Ishikawa (cell line): ENCODE measurements around the genes TRIM68, OR51D1, OR51F2, OR51T1, OR52E6, CAVIN3 and DCHS1.

- RRBS, result no CpG with 5 or more reads among the region's 32 CpGs
These were observed 716 bp upstream of the RHOG start for GRCh38 chr11:3841406-3841944.

GRCh38 chr11:3859448-3860078 is 4.1 kb downstream of the STIM1 start:
- RRBS, result no CpG with 5 or more reads among the region's 1 CpG

DNA sequence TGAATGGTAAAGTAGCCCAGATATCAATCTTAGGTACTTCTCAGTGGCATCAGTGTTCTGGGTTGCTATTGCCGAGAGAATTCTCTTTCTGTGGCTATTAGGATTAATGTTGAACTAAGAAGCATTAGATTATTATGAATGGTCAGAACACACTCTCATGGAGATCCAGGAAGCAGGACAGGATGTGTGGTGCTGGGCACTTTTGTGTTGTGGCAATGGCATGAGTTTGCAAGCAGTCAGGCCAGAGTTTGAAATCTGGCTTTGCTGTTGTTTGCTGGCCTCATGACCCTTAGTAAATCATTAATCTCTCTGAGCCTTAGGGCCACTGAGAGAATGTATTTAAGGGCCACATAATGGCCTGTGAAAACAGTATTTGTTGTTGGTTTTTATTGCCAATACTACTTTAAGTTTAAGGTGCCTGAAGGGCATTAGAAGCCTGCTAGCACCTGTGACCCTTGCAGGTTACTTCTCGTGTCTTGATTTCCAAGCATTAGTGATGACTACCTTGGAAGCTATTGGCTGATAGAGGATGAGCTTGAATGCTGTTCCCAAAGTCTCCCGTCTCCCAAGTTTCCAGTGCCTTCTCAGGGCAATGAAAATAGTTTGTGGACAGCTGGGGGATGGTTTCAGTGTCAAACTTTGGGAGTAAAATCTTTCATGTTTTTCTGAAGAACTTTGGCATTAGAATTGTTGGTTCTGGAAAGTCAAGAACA is 24.5 kb downstream of the STIM1 start:
- RRBS, result no CpG with 5 or more reads among the region's 3 CpGs

DNA sequence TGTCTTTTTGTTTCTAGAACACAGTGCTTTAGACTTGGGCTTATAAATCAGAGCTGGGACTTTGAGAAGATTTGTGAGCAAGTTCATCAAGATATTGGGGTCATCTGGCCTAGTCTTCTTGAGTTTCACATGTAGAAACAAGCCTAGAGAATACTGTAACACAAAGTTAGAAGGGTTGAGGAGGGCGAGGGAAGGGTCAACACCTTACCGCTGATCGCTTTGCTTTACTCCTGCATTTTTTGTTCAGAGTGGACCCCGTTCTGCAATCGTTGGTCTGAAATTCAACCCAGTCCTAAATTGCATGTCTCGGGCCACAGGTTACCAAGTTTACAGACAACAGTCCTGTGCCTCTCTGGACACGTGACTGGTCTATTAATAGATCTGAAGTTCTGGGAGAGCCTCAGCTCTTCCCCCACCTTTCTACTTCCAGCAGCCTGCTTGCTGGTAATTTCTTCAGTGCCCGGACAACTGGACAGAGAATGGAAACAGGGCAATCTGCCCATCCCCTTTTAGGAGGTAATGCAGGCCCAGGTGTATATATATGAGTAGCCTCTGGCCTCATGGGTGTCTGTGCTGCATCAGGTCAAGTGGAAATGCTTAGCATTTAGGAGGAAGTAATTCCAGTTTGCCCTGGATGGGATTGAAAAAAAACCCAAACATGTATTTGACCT is 74.2 kb downstream of the STIM1 start:
- RRBS, result no CpG with 5 or more reads among the region's 8 CpGs

DNA sequence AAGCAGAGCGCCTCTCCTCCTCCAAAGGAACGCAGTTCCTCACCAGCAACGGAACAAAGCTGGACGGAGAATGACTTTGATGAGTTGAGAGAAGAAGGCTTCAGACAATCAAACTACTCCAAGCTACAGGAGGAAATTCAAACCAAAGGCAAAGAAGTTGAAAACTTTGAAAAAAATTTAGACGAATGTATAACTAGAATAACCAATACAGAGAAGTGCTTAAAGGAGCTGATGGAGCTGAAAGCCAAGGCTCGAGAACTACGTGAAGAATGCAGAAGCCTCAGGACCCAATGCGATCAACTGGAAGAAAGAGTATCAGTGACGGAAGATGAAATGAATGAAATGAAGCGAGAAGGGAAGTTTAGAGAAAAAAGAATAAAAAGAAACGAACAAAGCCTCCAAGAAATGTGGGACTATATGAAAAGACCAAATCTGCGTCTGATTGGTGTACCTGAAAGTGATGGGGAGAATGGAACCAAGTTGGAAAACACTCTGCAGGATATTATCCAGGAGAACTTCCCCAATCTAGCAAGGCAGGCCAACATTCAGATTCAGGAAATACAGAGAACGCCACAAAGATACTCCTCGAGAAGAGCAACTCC is 93.8 kb upstream of the RRM1 start:
- RRBS, result no CpG with 5 or more reads among the region's 14 CpGs

- RRBS, result no CpG with 5 or more reads among the region's 5 CpGs
These were observed 24.7 kb upstream of the RRM1 start for GRCh38 chr11:4069802-4070309.

DNA sequence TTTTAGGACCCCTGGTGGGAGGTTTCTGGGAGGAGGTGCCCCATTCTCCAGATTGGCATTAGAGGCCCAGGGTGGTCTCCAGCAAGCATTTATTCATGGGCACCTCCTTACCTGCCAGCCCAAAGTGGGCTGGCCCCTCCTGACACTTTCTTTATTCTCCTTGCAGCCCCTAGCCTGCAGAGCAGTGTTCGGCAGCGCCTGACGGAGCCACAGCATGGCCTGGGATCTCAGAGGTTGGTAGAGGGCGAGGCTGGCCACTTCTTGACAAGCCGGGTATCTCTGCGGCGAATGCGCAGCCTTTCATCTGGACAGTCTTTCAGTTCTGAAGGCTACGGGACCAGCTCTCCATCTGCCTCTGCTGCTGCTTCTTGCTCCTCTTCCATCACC is 8.3 kb upstream of the RRM1 start:
- RRBS, result no CpG with 5 or more reads among the region's 9 CpGs

GRCh38 chr11:4607565-4608636 is at the start of gene TRIM68:
Gene TRIM68, minus strand, starts transcription at chr11:4608231.
- RRBS, result 2% methylated on average over 21 of the region's 45 CpGs

- RRBS, result 4% methylated on average over 1 of the region's 16 CpGs
These were observed at the start of gene OR51D1 for GRCh38 chr11:4637105-4637619. Gene OR51D1, plus strand, starts transcription at chr11:4637477.

- RRBS, result no CpG with 5 or more reads among the region's 1 CpG
These were observed at the start of gene OR51F2 for GRCh38 chr11:4821118-4821407. Gene OR51F2, plus strand, starts transcription at chr11:4821321.

DNA sequence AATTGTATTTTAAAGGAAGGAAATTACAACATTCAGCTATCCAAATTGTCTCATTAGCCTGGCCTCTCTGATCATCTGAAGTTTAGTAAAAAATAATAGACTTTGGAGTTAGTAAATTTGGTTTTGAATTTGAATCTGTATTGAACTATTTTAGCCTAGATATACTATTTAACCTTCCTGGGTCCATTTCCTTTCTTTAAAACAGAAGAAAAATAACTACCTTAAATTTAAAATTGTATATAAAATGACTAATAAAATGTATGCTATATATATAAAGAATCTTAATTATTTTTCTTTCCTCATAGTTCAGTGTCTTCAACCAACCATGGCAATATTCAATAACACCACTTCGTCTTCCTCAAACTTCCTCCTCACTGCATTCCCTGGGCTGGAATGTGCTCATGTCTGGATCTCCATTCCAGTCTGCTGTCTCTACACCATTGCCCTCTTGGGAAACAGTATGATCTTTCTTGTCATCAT is at the start of gene OR51T1:
Gene OR51T1, plus strand, starts transcription at position 326 of the 480 bp plus-strand sequence.
- RRBS, result no CpG with 5 or more reads among the region's 1 CpG

- RRBS, result no CpG with 5 or more reads among the region's 2 CpGs
These were observed at the start of gene OR52E6 for GRCh38 chr11:5841649-5842121. Gene OR52E6, minus strand, starts transcription at chr11:5841897.

- RRBS, result 91% methylated on average over 15 of the region's 52 CpGs
These were observed 1.2 kb downstream of the CAVIN3 start for GRCh38 chr11:6318695-6319860.

DNA sequence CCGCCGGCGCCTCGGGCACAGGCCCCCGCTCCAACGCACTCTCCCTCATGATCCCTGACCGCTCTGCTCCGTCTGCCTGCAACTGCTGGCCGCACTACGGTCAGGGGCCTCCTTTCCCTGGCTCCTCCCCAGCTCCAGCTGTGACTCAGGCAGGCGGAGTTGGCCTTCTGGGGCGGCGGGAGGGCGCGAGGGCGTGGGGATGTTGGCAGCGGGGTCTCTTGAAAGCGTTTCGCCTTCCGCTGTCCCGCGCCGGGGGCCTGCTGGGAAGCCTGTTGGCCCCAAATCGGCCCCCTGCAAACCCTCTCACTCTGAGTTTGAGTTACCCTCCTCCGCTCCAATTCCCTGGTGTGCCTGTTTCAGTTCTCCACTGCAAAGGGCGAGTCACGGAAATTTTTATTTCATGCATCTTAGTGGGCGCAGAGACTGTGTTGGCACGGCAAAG is at the start of gene CAVIN3:
Gene CAVIN3, minus strand, starts transcription at position 74 of the 442 bp plus-strand sequence.
- RRBS, result no CpG with 5 or more reads among the region's 29 CpGs

DNA sequence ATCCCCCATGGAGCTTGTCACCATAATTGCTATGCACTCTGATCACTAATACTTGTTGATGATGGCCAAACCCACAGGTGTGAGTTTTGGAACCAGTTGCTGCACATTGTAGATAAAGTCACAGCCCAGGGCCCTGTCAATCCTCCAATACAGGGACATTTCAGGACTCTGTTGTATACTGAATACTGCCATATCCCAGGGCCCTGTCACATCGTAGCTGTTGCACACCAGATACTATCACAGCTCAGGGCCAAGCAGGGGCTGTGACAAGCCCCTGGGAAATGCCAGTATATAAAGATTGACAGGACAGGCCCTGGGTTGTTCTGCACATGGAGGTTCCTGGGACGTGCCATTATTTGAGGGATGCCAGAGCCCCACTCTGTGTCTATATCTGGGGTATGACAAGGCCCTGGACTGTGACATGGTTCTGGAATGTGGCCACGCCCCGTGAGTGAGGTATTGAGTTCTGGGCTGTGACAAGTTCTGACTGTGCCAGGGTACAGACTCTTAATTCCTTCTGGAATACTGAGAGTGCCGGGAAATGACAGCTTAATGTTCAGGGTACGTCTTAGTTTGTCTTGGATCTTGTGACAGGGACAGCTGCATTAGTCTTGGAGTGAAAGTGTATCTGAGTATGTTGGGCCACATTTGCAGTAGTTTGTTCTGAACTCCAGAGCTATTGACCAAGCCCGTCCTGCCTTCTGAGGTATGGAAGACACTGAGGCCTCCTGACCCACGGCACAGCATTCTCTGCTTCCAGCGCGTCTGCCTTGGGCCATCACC is 27.8 kb upstream of the SMPD1 start:
- RRBS, result no CpG with 5 or more reads among the region's 10 CpGs

- RRBS, result no CpG with 5 or more reads among the region's 6 CpGs
These were observed 2.1 kb upstream of the TAF10 start for GRCh38 chr11:6613766-6614824.

- RRBS, result no CpG with 5 or more reads among the region's 5 CpGs
These were observed 17.7 kb downstream of the DCHS1 start for GRCh38 chr11:6637822-6638386.

GRCh38 chr11:6655673-6656169 is at the start of gene DCHS1:
Gene DCHS1, minus strand, starts transcription at chr11:6655809.
- RRBS, result 2% methylated on average over 18 of the region's 69 CpGs

DNA sequence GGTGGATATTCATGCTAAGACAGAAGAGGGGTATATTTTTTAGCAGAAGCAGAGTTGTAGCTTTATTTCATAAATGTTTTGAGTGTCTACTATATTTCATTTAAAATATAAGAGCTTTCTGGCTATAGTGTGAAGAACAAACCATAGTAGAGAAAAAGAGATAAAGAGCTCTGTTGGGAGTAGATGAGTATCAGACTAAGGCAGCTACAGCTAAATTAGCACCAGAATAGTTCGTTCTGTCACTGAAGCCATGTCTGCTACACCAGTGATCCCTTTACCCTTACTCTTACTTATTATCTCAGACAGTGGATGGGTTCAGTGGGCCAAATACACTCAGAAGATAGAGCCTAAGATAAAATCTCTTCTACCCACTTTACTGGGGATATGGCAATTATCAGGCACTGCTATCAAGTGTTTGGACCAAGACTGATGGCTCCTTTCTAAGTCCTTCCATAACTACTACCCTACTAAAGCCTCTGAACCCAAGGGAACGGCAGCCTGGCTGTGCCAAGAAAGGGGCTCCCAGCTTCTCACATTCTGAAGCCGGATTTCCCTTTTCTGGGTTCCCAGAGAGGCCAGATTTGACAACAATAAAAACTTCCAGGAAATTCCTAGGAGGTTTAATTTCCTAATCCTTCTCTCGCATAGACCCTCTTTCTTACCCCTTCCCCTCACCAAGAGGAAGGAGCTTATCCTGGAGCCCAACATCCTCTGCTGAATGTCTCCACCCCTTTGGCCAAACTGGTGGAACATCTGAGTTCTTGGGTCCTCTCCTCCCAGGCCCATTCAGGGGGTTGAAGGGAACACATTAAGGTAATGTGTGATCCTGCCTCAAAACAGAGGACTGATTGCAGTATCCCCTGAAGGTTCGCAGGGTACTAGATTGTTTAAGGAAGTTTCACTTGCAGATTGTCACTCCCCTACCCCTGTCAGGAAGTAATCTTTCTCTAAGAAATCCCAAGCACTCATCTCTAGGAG is 2.1 kb downstream of the MRPL17 start:
- RRBS, result no CpG with 5 or more reads among the region's 5 CpGs